Upper lobe of left lung (tissue), 5 donors: ENCODE measurements around a stretch of chr18.

DNA sequence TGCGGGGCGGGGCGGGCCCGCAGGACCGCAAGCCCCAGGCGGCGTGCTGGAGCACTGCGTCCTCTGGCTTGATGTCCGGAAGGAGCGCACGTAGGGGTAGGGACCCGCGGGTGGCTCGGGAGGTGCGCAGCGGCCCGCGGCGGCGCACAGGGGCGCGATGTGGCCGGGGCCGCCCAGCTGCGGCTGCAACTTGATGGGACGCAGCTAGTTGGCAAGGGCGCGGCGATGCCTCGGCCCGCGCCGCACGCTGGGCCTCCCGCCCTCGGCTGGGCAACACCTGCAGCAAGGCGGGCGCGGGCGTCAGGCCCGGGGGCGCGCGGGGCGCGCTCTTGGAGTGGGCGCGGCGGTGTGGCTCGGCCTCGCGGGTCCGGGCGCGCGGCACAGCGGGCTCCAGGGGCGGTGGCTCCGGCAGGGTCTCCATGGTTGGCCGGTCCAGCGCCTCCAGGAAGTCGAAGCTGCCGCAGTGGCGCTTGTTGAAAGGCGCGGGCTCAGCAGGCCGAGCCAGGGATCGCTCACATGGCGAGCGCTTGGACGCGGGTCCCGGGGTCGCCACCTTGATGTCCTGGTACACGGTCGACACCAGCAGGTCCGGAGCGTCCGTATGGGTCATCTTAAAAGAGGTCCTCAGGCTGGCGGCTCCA is 251.5 kb downstream of the ANKRD30B start:
- PRO-cap, 2 experiments, result no peak in any of the 2 experiments
- RAMPAGE, long total RNA, 4 experiments, result no peak in any of the 4 experiments

DNA sequence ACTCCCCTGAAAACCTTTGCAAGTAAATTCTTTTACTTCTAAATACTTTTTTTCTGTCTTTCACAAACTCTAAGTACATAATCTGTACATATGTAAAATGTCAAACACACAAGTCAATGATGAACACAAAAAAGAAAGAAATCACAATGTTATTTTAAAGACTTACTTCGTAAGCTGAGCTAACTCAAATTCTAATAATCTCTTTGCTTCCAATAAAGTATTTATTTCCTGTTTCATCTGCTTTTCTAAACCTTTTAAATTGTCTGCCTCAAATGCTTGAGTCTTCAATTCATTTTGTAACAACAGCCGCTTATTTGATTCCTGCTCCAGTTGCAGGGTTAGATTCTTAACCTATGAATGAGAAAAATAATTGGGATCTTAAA is 127.4 kb downstream of the ROCK1 start:
- PRO-cap, 2 experiments, result no peak in any of the 2 experiments
- RAMPAGE, long total RNA, 4 experiments, result no peak in any of the 4 experiments

- PRO-cap, 2 experiments, result no peak in any of the 2 experiments
- RAMPAGE, long total RNA, 4 experiments, result start-site peak on the minus strand in 2 of 4 experiments, at chr18:20991203-20991245 at its widest, 25 to 67 reads per replicate
Observed at GRCh38 chr18:20991019-20991364, 120.6 kb downstream of the ROCK1 start.

GRCh38 chr18:21004626-21005204 is 106.9 kb downstream of the ROCK1 start:
- PRO-cap, 2 experiments, result no peak in any of the 2 experiments
- RAMPAGE, long total RNA, 4 experiments, result no peak in any of the 4 experiments

- PRO-cap, 2 experiments, result no peak in any of the 2 experiments
- RAMPAGE, long total RNA, 4 experiments, result no peak in any of the 4 experiments
Observed at GRCh38 chr18:21048842-21049281, 62.8 kb downstream of the ROCK1 start.

DNA sequence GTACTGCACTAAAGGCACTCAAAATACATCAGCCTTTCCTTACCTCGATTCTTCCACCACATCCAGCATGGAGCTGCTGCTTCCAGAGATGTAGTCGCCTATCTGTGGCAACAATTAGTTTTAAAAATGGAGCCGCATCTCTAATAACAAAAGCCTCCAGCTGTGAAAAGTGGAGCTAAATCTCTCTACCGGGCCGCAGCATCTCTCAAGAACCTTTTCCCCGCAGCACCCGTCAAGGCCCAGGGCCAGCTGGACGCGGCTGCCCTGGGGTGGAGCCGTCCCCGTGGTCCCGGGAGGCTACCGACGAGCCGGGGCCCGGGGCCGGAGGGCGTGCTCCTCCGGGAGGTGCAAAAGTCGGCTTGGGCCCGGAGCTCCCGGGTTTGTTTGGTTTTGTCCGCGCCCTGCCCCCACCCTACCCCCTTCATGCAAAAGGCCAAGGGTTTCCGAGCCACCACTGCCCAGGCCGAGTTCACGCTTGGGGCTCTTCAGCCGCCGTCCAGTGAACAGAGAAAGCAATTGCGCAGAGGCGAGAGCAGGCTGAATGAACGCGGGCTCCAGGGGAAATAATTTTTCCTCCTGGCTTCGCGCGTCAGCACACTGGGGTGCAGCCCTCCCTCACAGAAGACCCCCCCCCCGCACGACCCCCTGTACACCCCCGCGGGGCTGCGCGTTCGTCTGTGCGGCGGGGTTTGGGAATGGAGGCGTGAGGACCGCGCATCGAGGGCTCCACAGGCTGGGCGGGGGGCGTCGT is 623 bp upstream of the GREB1L start:
- PRO-cap, 2 experiments, result no peak in any of the 2 experiments
- RAMPAGE, long total RNA, 4 experiments, result no peak in any of the 4 experiments

DNA sequence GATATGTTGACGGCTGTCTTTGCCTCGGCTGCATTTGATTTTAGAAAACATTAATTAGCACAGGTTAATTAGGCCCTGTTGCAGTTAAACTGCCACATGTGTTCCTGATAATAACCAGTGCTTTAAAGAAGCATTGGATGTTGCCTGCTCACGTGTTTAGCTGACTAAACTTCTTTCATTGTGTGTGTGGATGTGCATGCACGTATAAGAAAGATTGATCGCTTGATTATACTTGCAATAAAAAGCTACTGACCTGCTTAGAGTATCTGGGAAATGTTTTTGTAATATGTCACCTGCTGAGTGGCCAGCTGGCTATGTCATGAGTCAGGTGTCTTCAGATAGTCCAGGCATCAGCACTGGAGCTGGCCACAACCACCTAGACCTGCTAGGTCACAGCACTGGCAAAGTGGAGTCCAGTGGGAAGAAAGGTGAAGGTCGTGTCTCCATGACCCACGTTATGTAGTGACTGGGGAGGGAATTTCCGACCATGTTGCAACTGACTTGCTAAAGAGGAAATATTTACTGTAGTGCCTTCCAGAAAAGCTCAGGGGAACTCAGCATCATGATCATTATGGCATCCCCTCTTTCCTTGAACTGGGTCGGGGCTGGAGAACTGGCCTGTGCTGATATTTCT is 147.0 kb downstream of the ESCO1 start:
- PRO-cap, 2 experiments, result no peak in any of the 2 experiments
- RAMPAGE, long total RNA, 4 experiments, result no peak in any of the 4 experiments

- PRO-cap, 2 experiments, result no peak in any of the 2 experiments
- RAMPAGE, long total RNA, 4 experiments, result no peak in any of the 4 experiments
Observed at GRCh38 chr18:21600017-21600136, 627 bp downstream of the ESCO1 start.

DNA sequence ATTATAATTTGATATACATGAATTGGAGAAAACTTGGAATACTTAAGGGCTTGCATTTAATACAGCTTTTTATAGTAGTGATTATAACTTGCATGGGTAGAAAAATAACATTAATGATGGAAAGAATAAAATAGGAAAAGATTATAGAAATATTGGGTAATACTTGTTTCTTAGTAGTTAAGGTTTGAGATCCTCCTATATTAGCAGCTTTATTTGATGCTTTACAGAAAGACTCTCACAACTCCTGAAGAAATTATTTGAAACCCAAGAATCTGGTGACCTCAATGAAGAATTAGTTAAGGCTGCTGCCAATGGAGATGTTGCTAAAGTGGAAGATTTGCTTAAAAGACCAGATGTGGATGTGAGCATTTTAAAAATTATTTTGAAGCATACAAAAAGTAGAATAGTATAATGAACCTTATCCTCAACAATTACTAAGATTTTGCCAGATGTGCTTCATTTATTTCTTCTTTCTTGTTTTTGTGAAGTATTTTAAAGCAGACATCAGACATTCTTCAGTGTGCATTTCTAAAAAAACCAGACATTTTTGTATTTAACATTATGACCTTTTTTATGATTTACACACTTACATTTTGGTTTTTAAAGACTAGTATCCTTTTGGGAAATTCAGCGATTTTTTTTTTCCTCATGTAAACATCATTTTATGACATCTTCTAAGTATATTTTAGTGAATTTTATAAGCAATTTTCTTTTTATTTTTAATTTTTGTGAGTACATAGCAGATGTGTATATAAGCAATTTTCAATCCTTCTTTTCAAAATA is 59.2 kb downstream of the MIB1 start:
- PRO-cap, 2 experiments, result no peak in any of the 2 experiments
- RAMPAGE, long total RNA, 4 experiments, result no peak in any of the 4 experiments

GRCh38 chr18:21826900-21827455 is 86.4 kb downstream of the MIB1 start:
- PRO-cap, 2 experiments, result no peak in any of the 2 experiments
- RAMPAGE, long total RNA, 4 experiments, result no peak in any of the 4 experiments

GRCh38 chr18:21843972-21844282 is 103.3 kb downstream of the MIB1 start:
- PRO-cap, 2 experiments, result no peak in any of the 2 experiments
- RAMPAGE, long total RNA, 4 experiments, result no peak in any of the 4 experiments

DNA sequence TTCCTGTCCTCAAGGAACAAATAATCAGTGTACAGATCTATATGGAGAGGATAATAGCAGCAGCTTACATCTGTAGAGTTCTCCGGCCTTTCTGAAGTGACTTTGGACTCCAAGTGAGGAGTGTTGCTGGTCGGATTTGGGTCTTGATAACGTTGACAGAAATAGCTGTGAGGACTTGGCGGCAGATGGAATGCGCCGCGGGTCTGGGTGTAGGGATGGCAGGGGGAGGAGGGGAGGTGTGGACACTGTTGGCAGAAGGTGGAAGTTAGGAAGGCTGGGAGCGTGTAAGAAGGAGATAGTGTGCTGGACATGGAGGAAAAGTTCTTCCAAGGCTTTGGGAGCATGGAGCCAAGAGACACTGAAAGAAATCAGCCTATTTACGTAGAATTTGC is 170.8 kb upstream of the GATA6 start:
- PRO-cap, 2 experiments, result no peak in any of the 2 experiments
- RAMPAGE, long total RNA, 4 experiments, result no peak in any of the 4 experiments

DNA sequence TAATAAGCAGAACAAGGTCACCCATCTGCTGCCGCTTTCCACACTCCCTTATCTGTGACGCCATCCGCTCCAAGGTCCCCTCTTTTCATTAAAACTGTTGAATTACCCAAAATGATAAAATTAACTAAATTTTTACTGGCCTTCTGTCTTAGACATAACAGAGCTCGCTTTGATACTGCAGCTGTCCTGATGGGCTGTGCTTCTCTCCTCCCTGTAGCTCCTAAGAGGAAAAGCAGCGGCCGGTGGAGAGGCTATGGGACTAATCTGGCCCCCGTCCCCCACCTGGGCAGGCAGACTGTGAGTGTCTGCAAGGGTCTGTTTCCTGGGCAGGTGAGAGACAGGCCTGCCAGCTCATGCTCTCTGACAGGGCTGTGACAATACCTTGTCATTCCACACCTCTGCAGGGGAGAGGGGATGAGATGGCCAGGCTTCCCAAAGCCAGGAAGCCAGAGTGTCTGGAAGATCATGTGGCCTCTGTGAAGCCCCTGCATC is 142.6 kb upstream of the GATA6 start:
- PRO-cap, 2 experiments, result no peak in any of the 2 experiments
- RAMPAGE, long total RNA, 4 experiments, result no peak in any of the 4 experiments

DNA sequence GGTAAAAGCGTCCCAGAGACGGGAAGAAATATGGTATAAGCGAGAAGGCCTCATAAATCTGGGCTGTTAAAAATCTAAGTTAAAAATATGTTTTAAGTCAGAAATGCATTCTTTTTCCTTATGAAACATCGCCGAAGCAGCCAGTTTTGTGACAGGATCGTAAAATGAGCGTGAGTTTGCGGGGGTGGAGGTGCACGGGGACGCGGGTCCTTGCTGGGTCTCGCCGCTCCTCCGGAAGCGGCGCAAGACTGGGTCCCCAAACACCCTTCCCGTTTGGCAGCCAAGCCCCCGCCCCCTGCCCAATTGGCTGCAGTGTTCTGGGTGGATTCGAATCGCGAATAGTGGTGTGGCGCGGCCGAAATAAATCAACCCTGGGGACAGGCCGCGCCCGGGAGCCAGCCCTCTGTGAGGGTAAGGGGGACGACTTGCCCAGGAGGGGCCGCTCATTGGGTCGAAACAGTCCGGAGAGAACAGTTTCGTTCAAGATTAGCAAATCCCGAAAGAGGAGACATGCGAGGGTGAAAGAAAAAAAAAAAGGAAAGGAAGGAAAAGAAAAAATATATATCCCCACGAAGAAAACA is 3.3 kb upstream of the GATA6 start:
- PRO-cap, 2 experiments, result peak in 1 of 2 experiments; most common plus-strand start position 406 of the sequence (in 1); most common minus-strand start position 244 of the sequence (in 1)
- RAMPAGE, long total RNA, 4 experiments, result no peak in any of the 4 experiments

GRCh38 chr18:22175202-22175878 is 6.0 kb downstream of the GATA6 start:
- PRO-cap, 2 experiments, result no peak in any of the 2 experiments
- RAMPAGE, long total RNA, 4 experiments, result no peak in any of the 4 experiments

GRCh38 chr18:22184764-22185658 is 15.6 kb downstream of the GATA6 start:
- PRO-cap, 2 experiments, result no peak in any of the 2 experiments
- RAMPAGE, long total RNA, 4 experiments, result no peak in any of the 4 experiments

DNA sequence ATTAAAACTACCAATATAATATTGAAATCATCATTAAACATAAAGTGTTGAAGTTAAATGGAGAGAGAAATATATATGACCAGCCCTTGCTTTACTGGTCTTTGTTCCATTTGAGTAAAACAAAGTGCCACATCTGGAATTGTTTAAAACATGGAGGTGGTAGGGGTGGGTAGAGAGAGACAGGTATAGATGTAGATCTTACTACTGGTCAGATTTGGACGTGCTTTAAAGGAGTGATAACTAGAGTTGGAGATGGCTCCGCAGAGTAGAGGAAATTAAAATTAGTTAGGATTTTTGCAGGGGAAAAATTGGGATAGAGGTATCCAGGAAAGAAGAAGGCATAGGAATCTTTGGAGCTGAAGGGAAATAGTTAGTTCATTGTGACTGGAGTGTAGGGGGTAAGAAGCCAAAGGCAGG is 18.7 kb downstream of the GATA6 start:
- PRO-cap, 2 experiments, result no peak in any of the 2 experiments
- RAMPAGE, long total RNA, 4 experiments, result start-site peak on the plus strand in 1 of 4 experiments, centred at position 259 of the sequence, 8 reads per replicate

GRCh38 chr18:22268447-22268914 is 99.1 kb downstream of the GATA6 start:
- PRO-cap, 2 experiments, result no peak in any of the 2 experiments
- RAMPAGE, long total RNA, 4 experiments, result no peak in any of the 4 experiments

DNA sequence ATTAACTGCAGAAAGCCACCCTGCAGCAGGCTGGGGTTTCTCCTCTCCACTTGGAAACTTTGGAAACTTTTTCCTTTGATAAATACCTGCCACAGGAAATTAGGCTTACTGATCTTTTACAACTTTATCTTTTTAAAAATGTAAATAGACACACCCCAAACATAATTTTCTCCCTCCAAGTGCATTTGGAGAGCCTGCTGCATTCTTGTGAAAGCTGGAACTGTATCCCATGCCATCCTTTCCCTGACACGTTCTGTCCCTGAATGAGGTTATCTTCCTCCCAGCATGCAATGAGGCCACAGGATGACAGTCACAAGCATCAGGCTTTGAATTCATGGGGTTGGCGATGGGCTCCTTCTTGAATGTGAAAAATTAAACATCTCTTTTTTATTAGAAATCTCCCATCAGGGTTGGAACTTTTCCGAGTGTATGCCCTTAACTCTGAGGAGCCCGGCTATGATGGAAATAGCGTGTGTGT is 77.8 kb downstream of the CTAGE1 start:
- PRO-cap, 2 experiments, result no peak in any of the 2 experiments
- RAMPAGE, long total RNA, 4 experiments, result no peak in any of the 4 experiments

GRCh38 chr18:22346442-22346766 is 71.3 kb downstream of the CTAGE1 start:
- PRO-cap, 2 experiments, result no peak in any of the 2 experiments
- RAMPAGE, long total RNA, 4 experiments, result no peak in any of the 4 experiments